Measurements from ENCODE around the genes FER, PJA2 and REEP5.

DNA sequence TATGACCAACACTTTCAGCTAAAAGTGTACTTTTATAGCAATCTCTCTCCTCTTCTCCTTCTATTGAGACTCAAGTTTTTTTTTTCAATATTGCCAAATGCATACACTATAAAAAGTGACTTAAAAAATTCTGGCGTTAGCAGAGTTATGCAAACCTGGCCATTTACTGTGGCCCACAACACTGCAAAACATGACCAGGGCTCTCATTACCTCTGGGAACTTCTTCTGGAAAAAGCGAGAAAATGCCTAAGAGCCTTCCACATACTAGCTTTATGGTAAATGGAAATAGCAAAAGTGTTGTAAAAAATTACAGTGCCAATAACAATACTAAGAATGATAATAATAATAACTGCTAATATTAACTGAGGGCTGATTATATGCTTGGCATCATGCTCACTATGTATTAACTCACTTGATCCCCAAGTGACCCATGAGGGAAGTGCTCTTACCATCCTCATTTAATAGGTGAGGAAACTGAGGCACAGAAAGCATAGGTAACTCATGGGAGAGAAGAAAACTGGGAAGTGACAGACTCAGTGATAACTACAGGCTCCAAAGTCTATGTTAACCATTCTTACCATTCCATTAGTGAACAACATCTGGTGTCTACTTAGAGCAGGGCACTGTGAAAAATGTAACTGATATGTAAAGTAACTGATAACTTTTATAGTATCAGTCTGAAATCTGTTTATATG is 118.6 kb downstream of the EFNA5 start:
- PRO-cap: no peak

DNA sequence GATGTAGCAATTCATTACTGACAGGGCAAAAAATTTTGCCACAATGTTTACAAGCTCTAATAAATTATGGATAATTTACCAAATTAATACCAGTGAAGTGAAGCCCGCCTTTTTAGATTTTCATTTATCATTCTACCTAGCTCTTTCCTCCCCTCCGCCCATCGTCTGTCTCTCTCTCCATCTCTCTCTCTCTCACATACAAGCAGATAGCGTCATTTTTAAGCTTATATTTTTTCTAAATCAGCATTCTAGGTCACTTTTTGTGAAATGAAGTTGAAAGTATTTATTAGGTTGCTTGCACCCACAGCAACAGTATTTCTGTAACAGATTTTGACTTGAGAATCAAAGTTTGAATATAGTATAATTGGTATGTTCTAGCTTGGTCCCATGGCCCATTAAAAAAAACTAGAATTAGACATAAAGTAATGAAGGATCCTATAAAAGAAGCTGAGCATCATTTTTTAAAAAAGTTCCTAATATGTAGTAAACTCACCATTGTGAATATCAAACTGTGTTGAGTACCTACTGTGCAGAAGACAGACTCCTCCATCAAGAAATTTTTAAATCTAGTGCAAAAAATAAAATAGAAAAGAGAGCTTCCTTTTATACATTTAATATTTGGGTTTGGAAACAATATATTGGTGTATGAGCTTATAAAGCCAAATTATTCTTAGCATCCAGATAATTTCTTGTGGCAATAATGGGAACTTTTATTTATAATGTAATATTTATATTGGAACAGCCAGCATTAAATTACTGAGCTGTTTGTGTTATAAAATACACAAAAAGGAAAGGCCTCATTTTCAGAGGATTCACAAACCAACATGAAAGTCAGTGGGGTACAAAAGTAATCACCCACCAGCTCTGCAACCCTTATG is 108.3 kb downstream of the EFNA5 start:
- PRO-cap: no peak

- PRO-cap: no peak
Observed at GRCh38 chr5:108360622-108361331, 21.1 kb downstream of the FBXL17 start.

DNA sequence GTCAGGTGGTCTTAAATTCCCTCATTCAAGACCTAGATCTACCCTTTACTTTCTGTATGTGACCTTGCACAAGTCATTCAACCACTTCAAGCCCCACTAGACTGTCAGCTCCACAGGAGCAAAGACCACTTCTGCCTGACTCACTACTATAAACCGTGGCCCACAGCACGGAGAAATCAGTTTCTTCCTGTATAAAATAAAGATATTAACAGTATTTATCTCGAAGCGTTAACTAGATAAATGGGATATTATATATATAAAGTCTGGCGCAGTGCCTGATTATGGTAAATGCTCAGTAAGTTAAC is 2.0 kb downstream of the FBXL17 start:
- PRO-cap: no peak

- PRO-cap: unidirectional peak, plus-strand start at chr5:108380642; unidirectional peak, plus-strand start at chr5:108380691; unidirectional peak, plus-strand start at chr5:108380897
Observed at GRCh38 chr5:108380379-108381063, 1.4 kb downstream of the FBXL17 start.

DNA sequence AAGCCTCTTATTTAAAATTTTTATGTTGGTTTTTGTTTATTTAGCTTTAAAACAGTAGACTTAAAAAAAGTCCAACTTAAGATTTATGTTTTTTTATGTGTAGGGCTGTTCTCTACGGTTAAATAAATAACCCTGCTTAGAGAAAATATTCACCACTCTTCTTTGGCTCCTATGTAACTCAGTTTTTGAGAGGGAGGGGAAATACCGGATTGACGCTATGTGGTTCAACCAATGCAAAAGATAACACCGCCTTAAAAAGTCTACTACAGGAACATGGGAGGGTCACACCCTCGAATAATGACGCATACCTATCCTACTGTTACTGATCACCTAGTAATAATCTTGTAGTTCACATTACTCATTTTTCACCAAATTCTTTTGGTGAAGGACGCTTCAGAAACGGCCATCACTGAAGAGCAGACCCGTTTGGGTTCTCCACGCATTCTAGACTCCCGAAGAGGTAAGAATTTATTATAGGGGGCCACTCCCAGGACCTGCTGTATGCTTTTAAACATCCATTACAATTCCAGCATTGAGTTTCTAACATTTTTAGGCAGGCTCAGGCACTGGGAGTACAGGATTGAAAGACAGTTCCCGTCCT is at the start of gene FER:
TSS of gene FER (plus strand) at position 357 of the 601 bp plus-strand sequence.
- PRO-cap: no peak

DNA sequence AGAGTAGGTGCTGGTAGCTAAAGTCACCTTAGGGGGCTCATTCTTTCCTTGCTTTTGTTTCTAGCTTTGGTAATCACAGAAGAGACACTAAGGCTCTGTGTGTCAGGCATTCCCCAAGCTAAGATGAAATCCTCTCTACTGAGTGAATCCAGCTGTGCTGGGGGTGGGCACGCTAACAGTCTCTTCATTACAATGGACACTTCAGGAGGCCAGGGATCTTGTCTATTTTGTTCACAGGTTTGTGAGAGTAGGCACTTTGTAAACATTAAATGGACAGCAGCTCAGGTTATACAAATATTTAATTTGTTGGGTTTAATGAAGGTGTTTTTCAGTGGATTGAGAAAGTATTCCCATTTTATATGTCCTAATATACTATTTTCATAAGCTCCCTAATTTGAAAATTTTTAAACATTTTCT is 79.0 kb downstream of the PJA2 start:
- PRO-cap: no peak

- PRO-cap: no peak
Observed at GRCh38 chr5:109350552-109350975, 59.2 kb downstream of the PJA2 start.

- PRO-cap: no peak
Observed at GRCh38 chr5:109397360-109397659, 12.5 kb downstream of the PJA2 start.

GRCh38 chr5:109409389-109410131 is at the start of gene PJA2:
TSS of gene PJA2 (minus strand) at chr5:109409974.
- PRO-cap: bidirectional peak, plus-strand start at chr5:109409465, minus-strand start at chr5:109409314; bidirectional peak, plus-strand start at chr5:109410318, minus-strand start at chr5:109409929

GRCh38 chr5:109691732-109692387 is 2.1 kb downstream of the MAN2A1 start:
- PRO-cap: no peak

GRCh38 chr5:109701732-109702096 is 12.0 kb downstream of the MAN2A1 start:
- PRO-cap: no peak

DNA sequence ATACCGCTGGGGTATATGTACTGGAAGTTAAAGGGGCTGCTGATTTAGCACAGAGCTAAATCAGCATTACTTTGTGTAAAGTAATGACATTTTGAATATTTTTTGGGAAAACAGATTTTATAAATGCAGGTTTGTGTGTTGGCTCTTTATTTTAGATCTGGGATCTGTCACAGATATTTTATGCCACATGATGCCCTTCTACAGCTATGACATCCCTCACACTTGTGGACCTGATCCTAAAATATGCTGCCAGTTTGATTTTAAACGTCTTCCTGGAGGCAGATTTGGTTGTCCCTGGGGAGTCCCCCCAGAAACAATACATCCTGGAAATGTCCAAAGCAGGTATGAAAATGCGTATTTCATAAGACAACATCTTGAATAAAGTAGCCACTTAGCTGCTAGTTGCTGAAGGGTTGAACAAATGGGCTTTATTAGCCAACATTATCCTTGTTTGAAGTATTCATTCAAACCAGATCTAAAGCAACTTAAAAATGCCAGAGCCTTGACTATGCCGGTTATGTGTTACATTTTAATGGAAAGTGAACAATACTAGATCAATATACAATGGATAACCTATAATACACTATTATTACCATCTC is 80.6 kb downstream of the MAN2A1 start:
- PRO-cap: no peak

DNA sequence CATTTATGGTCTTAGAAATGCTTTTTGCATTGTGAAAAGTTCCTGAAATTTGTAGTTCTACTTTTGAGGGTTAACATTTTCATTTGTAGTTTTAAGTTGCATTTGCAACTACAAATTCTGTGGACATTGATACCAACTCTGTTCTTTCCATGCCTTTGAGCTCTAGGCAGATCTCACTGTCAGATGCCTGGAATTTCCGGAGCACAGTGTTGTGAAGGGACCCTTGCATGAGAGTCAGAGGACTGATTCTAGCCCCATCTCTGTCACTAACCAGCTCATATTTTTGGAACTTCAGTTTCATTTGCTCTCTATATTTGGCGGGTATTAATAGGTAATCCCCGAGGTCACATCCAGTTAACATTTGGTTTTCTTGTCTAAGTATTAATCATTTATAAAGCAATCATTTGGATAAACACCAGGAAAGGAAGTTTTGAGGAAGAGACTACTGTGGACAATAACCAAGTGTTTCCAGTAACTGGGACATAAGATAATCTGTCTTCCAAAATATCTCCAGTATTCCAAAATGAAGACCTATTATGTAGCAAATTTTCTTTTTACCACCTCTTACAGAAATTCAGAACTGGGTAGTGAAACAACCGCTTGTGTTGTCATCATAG is 115.8 kb downstream of the MAN2A1 start:
- PRO-cap: no peak

DNA sequence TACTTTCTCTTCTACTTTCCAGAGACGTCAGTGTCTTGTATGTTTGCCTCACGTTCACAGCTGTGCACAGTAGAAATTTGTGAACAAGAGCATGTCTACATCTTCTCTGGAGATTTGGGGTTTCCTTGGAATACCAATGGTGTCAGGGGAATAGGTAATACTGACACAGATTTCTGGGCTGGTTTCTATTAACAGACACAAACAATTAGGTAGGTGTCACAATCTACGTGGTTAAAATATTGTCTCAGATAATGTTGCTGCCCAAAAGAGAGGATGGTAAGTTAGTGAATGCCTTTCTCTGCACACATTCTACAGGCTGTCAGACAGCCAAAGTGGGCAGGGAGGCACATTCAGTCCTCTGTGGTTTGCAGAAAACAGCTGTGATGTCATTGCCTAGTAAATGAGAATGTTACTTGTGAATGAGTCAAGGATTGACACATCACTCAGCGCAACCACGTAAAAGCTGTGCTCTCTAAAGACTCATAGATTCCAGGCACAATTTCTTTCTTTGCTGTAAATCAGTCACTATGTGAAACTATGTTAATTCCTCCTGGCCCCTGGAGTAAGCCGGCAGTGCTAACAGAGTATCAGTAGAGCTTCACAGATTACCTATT is 397.1 kb downstream of the MAN2A1 start:
- PRO-cap: no peak

- PRO-cap: no peak
Observed at GRCh38 chr5:111254556-111254980, 30.4 kb downstream of the CAMK4 start.

DNA sequence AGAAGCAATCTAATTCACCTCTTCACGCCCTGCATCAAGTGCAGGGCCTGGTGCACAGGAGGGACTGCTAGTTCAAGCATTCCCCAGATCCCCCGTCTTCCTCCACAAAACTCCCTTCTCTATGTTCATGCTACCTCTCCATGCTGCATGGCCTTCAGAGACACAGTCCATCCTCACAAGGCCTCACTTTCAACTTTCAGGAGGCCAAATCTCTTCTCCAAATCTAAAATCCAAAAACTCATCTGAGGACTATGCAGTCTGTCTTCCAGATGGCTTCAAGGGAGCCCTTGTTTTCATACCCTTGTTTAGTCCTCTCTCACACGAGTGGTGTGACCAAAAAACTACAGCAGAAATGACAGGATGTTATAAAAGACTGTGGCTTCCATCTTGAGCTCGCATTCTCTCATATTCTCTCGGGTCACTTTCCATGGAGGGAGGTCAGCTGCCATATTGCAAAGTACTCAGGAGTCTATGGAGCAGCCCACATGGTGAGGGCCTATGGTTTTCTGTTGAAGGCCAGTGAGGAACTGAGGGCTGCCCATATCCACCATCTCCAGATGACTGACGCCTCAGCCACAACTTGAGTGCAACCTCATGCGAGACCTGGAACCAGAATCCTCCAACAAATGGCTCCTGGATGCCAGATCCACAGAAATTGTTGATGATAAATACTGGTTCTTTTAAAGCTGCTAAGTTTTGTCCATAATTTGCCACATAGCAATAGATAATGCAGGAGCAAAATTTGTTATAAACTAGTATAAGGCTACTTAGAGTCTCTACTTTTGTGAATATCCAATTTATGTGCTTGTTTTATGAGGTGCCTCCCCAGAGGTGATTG is 14.1 kb downstream of the EPB41L4A start:
- PRO-cap: no peak

GRCh38 chr5:112921902-112922824 is at the start of gene REEP5:
TSS of gene REEP5 (minus strand) at chr5:112922227.
- PRO-cap: unidirectional peak, minus-strand start at chr5:112922314

GRCh38 chr5:112977686-112977978 is 1.0 kb downstream of the DCP2 start:
- PRO-cap: no peak

- PRO-cap: no peak
Observed at GRCh38 chr5:113325021-113325863, 109.5 kb downstream of the TSSK1B start.